WTC11 (cell line): ENCODE data around the genes FNDC7, ELAPOR1 and SORT1.

GRCh38 chr1:108600579-108600834 lies 40.6 kb downstream of the EEIG2 start:
- PRO-cap, result no peak

DNA sequence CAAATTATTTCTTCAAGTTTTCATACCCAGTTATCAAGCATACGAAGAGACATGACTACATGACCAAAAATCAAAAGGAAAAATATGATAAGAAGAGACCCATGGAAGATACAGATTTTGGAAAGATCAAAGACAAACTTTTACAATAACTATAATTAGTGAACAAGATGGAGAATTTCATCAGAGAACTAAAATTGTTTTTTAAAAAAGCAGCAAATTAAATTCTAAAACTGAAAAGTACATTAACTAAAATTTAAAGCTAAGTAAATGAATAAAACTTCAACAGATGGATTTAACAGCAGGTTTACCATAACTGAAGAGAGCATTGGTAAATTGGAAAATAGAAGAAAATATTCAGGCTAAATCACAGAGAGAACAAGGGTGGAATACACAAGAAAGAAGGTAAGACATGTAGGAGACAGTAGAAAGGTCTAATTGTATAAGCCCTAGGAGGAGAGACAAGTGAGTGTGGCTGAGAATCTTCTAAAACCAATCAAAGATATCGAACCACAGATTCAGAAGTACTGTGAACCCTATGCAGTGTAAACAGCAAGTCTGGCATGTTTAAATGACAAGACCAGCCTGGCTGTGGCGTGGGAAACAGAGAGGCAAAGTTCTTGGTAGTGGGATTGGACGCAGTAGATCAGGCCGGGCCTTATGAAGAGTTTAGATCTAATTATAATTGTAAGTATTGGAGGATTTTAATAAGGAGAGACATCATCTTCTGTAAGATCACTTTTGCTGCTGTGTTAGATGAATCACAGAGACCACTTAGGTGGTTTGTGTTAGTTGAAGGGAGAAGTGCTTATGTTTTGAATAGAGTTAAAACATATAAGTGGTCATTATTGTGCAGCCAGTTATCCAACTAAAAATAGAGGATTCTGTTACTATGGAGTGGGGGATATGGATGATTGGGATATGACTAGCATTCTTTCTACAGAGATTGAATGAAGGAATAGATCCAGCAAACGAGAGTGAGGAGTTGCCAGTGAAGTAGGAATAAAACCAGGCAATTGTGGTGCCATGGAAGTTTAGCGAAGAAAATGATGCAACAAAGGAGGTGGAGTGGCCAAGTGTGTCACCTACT lies 44.0 kb downstream of the EEIG2 start:
- PRO-cap, result no peak

DNA sequence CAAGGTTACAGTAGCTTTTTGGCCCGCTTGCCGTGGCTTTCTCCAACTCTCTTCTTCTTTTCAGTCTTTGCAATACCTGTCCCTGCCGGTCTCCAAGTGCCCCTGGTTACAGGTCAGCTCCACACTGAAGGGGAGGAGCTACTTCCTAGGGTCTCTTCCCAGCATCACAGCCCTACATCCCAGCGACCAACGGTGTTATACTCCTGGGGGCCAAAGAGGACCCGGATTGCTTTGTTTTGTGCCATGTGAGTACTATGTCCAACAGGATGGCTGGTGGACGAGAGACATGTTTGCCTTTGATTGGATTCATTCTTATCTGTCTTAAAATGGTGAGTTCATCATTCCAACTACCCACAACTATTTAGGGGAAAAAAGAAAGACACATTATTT lies at the start of gene FNDC7:
Gene FNDC7, plus strand, starts transcription at position 241 of the 390 bp plus-strand sequence.
- PRO-cap, result bidirectional peak, plus-strand start at position 224 of the sequence, minus-strand start at position 56 of the sequence

DNA sequence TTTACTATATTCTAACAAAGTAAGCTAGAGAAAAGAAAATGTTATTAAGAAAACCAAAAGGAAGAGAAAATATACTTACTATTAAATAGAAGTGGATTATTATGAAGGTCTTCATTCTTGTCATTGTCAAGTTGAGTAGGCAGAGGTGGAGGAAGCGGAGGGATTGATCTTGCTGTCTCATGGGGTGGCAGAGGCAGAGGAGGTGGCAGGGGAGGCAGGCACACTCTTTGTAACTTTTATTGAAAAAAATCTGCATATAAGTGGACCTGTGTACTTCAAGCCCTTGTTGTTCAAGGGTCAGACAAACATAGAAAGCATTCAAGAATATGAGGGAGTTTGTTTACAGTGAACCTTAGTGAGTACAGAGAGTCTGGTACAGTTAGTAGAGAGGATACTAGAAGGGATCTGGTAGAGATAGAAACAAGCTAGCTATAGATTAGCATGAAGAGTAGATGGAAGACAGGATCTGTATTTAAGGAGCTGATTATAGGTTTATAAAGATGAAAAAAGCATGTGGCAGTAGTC lies 22.7 kb downstream of the STXBP3 start:
- PRO-cap, result no peak

DNA sequence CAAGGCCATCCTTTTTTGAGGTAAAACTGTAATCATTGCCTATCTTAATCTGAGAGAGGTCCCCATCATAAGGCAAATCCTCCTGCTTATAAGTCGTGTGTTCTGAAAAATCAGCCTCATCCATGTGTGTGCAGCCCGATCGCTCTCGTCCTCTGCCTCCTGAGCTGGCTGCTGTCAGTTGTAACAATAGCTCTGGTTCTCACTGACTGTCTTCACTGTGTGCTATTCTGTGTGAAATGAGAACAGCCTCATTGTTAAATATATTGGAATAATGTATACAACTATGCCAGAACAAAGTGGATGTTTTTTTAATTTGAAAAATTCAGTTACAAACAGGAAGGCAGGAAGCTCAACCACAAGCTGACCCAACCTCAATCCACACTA lies 4.4 kb downstream of the AKNAD1 start:
- PRO-cap, result no peak

DNA sequence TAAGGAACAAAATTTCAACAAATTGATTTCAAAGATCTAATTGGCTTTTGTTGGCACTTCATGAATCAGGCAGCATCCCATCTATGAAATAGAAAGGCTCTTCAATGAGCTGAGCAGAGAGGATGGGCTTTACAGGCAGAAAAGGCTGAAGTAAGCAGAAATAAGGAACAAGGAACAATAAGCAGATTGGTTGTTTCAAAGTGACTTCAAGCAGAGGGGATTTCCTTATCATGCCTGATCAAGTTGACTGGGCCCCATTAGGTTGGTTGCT lies 6.1 kb upstream of the AKNAD1 start:
- PRO-cap, result no peak

- PRO-cap, result no peak
Measured at GRCh38 chr1:108897748-108898146, 21.0 kb downstream of the GPSM2 start.

DNA sequence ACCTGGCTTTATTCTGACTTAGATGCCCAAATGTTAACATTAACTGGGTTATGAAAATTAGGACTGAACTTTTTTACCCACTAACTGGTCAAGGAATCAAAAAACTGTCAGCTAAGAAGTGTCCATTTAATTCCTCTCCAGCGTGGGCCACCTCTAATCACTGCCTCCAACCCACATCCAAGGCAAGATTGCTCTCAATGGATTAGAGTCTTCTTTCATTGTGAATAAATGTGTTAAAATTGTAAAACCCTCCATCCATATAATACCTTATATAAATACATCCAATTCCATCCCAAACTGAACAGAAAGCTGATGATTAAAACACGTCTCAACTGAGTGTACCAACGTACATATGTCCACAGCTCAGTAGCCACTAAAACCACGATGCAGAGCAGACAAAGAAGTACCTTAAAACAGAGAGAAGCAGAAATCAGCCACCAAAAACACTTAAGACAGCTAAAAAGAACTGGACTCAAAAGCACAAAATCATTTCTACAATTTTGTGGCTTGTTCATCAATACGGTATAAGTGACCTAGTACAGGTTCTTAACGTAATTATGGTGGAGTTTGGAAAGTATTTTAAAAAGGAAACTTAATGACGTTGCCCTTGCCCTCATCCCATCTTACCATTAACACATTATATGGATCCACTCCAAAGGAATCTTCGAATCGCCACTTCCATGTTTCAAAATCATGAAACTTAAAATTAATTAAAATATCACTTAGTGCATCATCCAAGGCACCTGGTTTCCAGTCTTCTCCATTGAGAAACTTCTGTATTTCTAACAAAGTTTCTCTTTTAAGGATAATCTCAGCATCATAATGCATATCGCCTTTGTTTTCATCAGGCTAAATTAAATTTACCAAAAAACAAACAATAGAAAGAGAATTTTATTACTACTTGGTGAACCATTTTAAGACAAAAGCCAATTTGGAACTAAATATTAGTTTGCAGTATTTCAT lies 19.8 kb downstream of the CLCC1 start:
- PRO-cap, result no peak

DNA sequence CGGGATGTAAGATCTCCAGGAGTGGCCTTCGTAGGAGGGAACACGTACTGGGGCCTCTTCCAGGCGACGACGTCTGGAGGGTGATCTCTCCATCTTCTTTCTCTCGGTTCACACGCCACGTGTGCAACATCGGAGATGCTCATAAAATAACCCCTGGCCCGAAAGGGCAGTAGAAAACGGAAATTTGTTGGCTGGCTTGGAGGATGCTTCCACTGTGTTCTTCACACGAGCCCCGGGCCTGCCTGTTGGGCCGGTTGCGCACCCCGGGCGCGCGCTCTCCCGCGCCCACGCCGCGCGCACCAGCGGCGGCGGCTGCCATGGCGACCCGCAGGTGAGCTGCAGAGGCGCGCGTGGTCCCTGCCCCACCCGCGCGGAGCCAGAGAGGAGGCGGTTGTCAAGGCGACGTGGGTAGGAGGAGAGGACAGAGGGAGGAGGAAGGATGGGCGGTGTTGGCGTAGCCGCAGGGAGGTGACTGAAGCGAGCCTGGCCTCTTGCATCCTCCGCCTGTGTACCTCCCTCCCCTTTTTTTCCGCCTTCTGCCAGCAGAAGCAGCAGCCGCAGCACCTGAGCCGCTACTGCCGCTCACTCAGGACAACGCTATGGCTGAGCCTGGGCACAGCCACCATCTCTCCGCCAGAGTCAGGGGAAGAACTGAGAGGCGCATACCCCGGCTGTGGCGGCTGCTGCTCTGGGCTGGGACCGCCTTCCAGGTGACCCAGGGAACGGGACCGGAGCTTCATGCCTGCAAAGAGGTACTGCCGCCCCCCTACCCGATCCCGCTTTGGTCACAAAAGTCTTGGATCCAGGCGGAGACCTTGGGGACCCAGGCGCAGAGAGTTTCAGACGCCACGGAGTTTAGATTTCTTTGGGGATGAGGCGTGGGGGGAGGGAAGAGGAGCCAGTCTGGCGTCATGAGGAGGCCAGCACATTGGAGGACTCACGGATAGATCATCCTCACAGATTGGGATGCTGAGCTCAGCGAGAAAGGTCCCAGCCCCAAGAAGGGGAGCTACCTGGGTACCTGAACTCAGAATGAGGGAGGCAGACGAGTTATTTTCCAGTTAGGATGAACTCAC lies at the start of gene ELAPOR1:
Gene ELAPOR1, plus strand, starts transcription at position 531 of the 1,076 bp plus-strand sequence.
- PRO-cap, result unidirectional peak, minus-strand start at position 653 of the sequence

DNA sequence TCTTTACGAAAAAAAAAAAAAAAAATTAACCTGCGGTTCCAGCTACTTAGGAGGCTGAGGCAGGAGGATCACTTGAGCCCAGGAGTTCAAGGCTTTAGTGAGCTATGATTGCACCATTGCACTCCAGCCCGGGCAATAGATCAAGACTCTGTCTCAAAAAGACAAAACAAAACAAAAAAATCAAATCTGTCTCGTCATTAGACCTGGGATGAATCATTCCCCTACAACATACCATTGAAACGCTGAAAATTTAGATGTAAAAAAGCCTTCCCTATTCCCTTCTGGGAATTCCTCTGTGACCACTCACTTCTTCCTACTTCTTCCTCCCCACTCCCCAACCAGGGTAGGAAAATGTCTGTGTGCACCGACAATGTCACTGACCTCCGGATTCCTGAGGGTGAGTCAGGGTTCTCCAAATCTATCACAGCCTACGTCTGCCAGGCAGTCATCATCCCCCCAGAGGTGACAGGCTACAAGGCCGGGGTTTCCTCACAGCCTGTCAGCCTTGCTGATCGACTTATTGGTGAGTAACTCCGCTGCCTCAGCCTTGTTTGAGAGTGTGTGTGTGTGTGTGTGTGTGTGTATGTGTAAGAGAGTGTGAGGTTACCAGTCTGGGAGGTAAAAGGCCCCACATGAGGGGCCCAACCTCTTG lies 16.5 kb upstream of the SARS1 start:
- PRO-cap, result no peak

GRCh38 chr1:109213425-109213683 lies 364 bp upstream of the SARS1 start:
- PRO-cap, result unidirectional peak, plus-strand start at chr1:109213546

DNA sequence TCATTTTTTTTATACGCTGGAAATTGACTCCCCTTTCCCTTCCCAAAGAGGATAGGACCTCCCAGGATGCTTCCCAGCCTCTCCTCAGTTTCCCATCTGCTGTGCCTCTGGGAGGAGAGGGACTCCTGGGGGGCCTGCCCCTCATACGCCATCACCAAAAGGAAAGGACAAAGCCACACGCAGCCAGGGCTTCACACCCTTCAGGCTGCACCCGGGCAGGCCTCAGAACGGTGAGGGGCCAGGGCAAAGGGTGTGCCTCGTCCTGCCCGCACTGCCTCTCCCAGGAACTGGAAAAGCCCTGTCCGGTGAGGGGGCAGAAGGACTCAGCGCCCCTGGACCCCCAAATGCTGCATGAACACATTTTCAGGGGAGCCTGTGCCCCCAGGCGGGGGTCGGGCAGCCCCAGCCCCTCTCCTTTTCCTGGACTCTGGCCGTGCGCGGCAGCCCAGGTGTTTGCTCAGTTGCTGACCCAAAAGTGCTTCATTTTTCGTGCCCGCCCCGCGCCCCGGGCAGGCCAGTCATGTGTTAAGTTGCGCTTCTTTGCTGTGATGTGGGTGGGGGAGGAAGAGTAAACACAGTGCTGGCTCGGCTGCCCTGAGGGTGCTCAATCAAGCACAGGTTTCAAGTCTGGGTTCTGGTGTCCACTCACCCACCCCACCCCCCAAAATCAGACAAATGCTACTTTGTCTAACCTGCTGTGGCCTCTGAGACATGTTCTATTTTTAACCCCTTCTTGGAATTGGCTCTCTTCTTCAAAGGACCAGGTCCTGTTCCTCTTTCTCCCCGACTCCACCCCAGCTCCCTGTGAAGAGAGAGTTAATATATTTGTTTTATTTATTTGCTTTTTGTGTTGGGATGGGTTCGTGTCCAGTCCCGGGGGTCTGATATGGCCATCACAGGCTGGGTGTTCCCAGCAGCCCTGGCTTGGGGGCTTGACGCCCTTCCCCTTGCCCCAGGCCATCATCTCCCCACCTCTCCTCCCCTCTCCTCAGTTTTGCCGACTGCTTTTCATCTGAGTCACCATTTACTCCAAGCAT lies 8.3 kb downstream of the PSRC1 start:
- PRO-cap, result no peak

DNA sequence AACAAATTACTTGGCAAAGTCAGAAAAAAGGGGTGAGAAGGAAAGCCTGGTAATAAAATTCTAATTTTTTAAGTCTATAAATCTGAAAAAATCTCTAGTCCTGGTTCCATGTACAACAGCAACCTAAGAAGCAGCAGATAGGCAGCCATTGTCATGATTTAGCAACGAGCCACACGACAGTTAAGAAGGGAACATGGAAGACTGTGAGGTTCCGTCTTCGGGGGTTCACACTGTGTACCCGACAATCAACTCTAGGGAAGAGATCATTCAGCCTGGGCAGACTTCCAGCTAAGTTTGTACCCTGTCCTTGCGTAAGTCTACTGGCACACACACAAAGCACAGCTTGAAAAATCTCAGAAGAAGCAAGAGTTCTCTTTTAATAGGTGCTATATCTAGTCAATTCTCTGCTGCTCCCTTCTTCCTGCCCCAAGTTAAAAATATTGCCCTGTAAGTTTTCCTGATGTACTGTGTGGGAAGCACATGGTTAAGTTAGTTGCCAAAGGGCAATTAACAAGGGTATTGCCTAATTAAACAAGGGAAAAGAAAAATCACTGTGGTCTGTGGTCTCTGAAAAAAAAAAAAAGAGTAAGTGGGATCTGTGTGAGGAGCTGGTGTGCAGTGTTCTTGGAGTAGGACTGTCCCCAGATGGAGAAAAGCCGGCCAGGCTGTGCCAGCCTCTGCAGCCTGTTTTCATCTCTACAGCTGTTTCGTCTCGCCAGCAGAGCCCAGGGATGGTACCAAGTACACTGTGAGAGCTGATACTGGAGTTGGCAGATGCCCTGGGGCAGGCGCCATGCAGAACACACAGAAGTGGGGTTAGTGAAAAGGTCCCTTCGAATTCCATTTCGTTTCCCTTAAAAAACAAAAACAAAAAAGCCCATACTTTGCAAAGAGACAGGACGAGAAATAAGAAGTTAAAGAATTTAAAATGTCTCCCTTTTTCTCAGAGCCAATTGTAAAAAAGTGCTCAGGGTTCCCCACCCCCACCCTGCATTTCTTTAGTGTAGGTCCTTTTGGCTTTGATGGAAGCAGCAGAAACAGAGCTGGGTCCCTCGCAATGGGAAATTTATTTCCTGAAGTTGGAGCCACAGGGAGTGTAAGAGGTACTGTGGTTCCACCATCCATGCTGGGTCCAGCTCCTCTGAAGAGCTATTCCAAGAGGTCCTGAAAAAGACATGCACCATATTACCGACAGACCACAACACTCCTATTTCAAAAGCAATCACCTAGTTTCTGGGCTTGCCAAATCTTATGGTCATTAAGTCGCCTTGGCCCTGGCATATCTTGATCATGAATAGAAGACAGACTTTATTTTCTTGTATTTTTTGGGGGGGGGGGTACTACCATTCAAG lies 6.6 kb upstream of the MYBPHL start:
- PRO-cap, result no peak

DNA sequence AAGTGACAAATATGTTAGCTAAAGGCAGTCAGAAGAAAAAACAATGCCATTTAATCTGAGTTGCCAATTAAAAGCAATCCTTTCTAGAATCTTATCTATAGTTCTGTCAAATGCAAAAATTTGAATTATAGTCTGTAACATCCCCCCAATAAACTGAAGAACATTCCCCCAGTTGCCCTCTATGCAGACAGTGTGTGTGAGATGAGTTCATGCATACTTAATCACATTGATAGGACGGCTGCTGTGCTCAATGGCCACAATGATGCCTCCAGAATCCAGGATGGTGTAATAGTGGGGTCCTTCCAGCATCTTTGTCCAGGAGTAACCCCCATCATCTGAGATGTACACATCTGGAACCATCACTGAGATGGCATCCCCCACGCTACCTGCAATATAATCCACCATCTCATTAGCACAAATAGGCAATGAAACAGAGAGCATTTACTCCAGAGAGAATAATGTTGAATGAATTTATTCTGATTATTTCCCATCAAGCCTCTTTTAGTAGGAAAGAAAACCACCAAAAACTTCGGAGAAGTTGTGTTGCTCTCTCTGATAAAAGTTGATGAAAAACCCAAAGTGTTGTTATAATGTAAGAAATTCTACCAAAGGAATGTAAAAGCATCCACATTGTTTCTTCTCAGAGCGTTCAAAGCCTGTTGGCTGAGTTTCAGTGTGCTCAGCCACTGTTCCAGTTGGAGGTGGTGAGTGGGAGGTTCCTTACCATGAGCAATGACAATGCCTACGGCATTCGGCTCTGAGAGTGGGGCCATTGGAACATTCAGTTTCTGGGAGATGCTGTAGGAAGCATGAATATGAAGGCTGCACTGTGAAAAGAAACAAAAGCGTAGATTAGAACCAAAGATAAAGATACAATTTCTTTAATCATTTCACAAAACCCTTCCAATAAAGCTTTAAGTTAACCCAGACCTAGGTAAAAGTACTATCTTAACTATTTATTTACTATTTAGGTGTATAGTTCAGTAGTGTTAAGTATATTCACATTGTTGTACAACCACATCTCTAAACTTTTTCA lies 20.3 kb upstream of the MYBPHL start:
- PRO-cap, result no peak

DNA sequence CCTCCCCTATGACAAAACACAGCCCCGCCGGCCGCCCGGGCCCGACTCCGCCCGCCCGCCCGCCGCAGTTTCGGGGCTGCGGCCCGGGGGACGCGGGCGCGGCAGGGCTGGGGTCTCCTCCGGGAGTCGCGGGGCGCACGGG lies 465 bp downstream of the SORT1 start:
- PRO-cap, result no peak

GRCh38 chr1:109397524-109398407 lies at the start of gene SORT1:
SORT1 (minus strand) TSS chr1:109397918.
- PRO-cap, result bidirectional peak, plus-strand start at chr1:109398214, minus-strand start at chr1:109397903

DNA sequence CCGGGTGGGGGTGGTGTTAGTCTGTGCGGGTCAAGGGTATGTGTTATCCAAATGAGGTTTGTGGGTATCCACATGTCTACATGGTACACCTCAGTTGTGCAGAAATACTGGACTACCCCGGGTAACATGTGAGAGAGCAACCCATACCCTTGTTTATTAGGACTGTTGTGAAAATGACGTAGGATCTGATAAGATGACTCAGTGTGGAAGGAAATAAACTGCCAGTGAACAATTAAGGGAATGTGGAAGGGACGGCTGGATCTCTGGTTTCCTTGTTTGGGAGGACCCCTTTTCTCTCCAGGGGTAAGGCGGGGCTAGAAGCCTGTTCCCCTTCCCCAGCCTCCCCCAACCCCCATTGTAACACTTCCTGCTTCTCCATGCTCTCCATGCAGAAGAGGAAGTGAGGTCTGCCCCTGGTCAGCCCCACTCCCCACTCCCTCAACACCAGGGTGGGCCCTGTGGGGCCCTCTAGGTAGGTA lies 741 bp downstream of the EPS8L3 start:
- PRO-cap, result no peak

- PRO-cap, result no peak
Measured at GRCh38 chr1:109767290-109767557, 3.5 kb upstream of the EPS8L3 start.

- PRO-cap, result unidirectional peak, plus-strand start at chr1:109792214
Measured at GRCh38 chr1:109791977-109792611, 28.4 kb upstream of the EPS8L3 start.

GRCh38 chr1:109935343-109936007 lies 24.8 kb downstream of the CSF1 start:
- PRO-cap, result no peak